Paraaortic lymph node (tissue), 1 donor: ENCODE measurements around a stretch of chr10.

DNA sequence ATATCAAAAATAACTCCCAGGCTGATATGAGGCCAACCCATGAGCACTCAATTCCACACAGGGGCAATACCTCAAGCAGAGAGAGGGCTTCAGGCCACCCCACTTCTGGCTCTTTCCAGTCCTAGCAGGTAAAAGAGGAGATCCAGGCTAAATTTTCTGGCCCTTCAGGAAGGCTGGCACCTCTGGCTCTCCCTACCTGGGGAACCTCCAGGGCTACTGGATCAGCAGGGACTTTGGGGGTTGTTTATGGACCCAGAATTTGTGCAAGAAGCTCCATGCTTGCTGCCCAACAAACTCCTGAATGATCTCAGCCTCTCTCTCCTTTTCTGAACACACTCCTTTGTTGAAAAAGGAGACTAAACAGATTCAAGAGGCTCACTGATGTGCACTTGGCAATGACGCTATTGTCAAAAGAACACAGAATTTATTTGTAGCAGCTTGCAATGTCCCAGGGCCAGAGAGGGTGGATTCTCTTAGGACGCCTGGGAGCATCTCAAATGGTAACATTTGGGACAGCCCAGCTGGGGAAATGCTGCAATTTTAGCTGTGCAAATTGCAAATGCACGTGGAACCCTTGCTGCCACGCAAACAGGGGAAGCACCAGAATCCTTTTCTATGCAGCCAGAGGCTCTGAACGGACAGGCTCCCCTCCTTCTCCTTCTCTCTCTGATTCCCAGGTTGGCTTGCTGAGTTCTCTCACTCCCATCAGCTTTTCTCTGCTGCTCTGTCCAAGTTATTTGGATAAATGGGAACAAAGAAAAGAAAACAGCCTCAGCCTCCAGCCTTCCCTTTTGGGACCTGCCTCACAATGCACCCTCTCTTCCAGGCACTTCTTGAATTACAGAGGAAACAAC lies 79.9 kb downstream of the GPR26 start:
- PRO-cap: no peak

DNA sequence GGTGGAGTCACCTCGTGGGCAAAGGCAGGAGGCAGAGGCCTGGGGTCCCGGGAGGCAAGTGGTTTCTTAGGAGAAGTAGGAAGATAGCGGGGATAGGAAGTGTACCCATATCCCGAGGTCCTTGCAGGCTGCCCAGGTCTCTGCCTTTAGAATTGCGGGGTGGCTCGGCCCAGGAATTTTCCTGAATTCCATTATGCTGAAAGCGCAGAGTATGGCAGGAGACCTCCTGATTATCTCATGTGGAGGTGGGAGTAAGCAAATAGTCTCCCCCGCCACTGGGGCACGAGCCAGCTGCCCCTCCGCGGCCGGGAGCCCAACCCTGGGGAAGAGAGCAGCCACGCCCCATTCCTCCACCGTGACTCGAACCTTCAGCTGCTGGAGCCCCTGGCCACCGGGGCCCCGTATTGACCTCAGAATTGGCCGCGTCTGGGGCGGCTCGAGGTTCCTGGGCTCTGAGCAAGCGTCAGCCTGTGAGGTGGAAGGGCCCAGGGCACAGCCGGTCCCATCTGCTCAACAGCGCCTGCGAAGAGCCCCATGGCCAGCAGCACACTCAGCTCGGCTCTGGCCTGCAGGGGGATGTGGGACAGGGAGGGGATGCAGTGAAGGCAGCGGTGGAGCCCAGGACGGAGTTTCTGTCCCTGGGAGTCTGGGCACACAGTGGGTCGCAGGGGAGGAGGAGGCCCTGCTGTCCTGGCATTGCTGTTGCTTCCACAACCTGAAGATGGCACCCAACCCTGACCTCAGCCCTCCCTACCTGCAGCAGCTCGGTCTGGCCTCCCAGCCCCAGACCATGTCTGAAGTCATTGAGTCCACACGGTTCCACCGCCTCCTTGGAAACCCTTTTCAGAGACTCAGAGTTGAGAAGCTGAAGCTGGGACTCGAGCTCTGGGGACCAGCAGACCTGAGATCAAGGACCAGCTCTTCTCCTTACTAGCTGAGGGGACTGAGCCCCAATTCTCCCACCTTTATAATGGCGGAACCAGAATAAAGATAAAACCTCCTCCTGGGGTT lies 97.8 kb downstream of the CHST15 start:
- PRO-cap: no peak

DNA sequence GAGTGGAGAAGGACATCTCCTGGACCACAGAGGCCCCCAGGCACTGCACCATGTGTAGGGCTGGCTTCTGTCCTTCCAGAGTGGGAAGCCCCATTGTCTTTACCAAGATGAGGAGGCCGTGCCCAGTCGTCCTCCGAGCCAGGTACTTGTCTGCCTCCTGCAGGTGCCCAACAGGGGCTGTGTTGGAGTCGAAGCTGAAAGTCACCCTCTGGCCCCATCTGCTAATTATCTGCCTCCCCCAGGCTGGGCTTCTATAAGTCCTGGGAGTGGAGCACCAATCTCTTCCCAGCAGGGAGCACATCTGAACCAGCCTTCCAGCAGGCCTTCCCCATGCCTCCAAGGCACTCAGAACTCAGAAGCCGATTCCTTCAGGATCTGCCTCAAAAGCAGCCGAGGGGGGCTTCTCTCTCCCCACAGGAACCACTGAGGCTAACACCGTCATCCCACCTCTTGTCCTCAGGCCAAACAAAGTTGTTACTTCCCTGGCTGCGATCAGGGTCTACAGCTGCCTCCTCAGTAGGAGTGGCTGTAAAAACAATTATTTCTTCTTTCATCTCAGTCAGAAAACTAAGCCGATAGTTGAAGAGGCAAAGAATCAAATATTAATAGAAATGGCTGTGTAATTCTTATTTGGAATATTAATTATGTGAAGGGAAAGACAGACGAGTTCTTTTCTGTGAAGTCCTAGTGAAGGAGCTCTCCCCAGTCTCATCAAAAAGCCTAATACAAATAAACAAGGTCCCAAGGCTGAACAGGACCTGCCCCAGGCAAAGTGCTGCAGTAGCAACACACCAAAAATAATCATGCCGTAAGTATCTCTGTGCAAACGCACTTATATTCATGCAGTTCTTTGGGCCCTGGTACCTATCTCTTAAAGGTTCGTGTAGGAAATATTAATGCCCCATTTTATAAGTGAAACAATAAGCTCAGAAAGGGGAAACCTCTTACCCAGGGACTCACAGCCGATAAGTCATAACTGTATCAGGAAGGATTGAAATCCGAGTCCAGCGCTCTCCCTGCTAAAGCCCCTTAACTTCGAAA lies 11.9 kb upstream of the CHST15 start:
- PRO-cap: unidirectional peak, minus-strand start at position 716 of the sequence

- PRO-cap: bidirectional peak, plus-strand start at chr10:124124259, minus-strand start at chr10:124124192
These were observed 30.7 kb upstream of the CHST15 start for GRCh38 chr10:124124120-124124497.

GRCh38 chr10:124136531-124136936 lies 43.1 kb upstream of the CHST15 start:
- PRO-cap: no peak

DNA sequence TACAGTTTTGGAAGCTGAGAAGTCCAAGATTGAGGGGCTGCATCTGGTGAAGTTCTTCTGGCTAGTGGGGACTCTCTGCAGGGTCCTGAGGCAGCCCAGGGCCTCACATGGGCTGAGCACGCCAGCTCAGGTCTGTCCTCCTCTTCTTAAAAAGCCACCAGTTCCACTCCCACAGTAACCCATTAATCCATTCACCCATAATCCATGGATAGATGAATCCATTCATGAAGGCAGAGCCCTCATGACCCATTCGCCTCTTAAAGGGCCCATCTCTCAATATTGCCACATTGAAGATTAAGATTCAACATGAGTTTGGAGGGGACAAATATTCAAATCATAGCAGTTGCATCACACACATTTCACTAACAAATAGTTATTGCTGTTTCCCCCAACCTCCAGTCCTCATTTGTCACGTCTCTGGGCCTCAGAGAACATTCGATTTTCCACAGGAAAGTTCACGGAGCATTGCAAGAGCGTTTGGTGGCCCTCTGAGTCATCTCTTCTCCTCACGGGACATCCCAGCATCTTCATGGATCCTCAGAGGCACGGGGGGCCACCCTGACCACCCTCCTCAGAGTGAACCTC lies 50.2 kb upstream of the CHST15 start:
- PRO-cap: no peak

DNA sequence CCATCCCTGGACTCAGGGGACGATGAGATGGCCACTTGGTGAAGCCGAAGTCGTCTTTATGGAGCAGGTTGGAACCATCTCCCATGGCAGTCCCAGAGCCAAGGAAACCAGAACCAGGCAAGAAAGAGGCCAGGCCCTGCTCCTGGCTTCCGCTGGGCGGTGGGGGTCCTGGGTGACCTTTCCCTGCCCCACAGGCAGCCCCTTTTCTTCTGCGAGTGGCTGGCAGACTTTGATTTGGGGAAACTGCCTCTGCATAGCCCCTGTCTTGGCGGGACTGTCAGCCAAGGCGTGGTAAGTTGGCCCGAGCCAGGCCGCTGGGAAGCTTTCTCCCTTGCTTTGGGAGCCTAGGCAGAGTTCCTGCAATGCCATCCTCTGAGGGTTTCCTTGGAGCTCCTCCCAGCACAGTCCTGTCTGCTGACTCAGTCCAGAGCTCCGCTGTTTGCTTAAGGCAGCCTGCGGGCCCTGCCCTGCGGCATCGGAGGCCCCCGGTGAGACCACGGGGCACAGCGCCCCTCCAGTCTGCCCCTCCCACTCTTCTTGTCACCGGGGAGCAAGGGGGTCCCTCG lies 58.6 kb upstream of the CHST15 start:
- PRO-cap: no peak

DNA sequence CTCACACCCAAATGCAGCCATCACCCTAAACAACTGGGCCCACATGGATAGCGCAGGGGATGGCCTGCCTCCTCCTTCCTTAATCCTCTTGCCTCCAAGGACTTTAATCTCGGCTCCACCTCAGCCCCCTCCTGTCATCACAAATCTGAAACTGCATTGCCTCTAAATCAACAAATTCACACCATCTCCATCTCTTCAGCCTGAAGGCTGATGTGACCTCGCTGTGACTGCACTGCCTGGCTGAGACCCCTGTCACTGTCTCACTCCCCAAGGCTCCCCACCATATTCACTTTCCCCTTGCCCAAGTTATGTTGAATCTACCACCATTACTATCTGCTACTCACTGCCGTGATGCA lies 71.7 kb upstream of the CHST15 start:
- PRO-cap: unidirectional peak, minus-strand start at position 129 of the sequence

GRCh38 chr10:124231135-124231509 lies 137.7 kb upstream of the CHST15 start:
- PRO-cap: no peak

DNA sequence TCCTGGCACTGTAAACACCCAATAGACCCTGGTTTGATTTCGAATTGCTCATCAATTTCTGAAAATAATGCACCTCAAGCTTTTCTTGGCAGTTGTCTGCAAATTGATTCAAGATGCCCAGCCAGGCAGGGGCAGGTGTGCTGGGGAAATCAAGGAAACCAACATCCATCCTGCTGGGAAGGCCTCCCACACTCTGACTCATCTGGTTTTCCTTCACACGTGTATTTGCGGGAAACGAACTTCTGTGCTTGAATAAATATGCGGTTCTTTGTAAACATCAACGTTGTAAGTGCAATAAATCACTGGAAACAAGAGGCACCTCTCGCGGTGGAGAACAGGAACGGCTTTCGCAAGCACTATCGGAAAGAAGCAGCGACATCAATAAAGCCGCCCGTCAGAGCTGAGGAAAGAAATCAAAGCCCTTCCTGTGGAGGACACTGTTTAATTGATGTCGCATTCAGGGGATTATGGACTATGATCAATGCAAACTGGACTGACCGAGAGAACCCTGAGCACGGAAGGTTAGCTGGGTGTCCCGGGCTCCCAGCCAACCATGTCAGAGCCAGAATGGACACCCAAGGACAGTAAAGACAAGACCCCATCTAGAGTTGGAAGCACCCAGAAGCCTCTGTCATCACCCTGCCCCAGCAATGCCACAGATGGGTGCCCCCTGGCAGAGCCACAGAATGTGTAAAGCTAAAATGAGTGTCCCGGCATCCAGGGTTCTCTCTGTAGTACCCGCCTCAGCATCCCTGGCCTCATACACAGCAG lies 37.7 kb downstream of the OAT start:
- PRO-cap: no peak

- PRO-cap: no peak
These were observed 98.7 kb downstream of the LHPP start for GRCh38 chr10:124560039-124561058.

- PRO-cap: bidirectional peak, plus-strand start at chr10:124636988, minus-strand start at chr10:124636859
These were observed 107.4 kb downstream of the FAM53B start for GRCh38 chr10:124636779-124637243.

GRCh38 chr10:124699943-124700597 lies 44.1 kb downstream of the FAM53B start:
- PRO-cap: no peak

- PRO-cap: unidirectional peak, minus-strand start at chr10:124749138
These were observed 5.0 kb upstream of the FAM53B start for GRCh38 chr10:124748993-124749723.

- PRO-cap: no peak
These were observed 11.4 kb upstream of the FAM53B start for GRCh38 chr10:124755532-124755930.

DNA sequence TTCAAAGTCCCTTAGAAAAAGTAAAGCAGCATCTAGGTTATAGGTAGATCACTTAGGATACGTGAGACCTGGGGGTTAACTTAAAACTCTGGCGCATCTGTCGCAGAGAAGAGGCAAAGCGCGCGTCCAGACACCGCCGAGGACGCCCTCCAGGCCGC lies 25.6 kb upstream of the ZRANB1 start:
- PRO-cap: no peak

GRCh38 chr10:124942265-124943162 lies 591 bp downstream of the ZRANB1 start:
- PRO-cap: no peak

- PRO-cap: no peak
These were observed 30.0 kb downstream of the CTBP2 start for GRCh38 chr10:124997465-124998629.

DNA sequence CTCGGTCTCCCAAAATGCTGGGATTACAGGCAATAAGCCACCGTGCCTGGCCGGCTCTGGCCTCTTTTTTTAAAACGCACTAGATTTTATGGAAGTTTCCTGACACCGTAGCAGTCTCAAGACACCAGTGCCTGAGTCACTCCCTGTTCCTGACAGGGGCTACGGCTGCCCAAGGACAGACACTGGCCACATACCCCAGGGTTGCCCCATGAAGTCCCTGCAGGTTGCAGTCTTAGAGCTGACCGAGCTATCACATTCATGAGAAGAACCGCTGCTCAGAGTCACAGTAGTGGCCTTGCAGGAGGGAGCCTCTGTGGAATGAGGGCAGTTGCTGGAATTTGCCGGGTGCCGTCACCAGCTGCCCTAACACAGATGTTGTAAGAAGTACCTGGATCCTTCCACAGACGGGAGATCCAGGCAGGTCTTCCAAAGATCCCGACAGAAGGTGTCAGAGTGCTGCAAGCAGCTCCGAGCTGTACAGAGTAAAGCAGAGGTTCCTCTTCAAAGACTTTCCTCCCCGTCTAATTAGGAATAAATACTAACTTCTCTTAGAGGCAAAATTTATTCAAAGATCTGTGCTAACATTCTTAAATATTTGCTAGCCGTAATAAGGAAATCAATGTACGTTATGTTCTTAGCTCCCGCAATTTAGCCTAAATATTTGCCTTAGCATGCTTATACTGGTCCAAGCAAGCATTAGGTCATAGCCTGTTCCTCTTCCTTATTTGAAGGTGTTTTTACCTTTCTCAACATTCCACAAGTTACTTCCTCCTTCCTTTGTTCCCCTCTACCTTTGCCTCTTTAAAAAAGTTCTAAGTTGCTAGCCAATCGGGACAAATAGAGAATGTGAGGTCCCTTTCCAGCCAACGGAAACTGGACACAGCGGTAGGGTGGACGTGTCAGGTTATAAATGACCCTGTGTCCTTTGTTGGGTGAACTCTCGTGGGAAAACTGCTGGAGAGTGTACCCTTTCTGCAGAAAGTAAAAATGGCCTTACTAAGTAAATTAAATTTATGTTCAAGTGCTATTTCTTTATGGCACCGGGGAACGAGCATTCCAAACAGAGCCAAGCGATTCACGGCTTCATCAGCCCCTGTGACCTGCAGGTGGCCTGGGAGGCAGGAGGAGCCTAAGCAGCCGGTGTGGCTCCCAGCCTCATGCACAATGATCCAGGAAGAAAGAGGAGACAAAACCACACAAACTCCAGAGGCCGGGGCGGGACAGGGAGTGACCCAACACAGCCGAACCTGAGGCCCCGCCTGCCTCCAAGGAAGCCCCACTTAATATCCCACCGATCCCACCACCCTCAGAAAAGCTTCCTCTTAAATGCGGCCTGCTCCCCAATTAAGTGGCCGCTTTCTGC lies 19.2 kb downstream of the CTBP2 start:
- PRO-cap: no peak

- PRO-cap: no peak
These were observed 4.5 kb downstream of the CTBP2 start for GRCh38 chr10:125023276-125023870.